Myometrial cell (primary cell): ENCODE measurements around a stretch of chr2.

GRCh38 chr2:120660731-120661149 lies 74.9 kb upstream of the GLI2 start:
- RAMPAGE, long total RNA: no peak

GRCh38 chr2:120734851-120735365 lies 760 bp upstream of the GLI2 start:
- RAMPAGE, long total RNA: no peak

- RAMPAGE, long total RNA: no peak
Measured at GRCh38 chr2:120737493-120738399, 2.1 kb downstream of the GLI2 start.

- RAMPAGE, long total RNA: no peak
Measured at GRCh38 chr2:120740352-120740781, 4.7 kb downstream of the GLI2 start.

DNA sequence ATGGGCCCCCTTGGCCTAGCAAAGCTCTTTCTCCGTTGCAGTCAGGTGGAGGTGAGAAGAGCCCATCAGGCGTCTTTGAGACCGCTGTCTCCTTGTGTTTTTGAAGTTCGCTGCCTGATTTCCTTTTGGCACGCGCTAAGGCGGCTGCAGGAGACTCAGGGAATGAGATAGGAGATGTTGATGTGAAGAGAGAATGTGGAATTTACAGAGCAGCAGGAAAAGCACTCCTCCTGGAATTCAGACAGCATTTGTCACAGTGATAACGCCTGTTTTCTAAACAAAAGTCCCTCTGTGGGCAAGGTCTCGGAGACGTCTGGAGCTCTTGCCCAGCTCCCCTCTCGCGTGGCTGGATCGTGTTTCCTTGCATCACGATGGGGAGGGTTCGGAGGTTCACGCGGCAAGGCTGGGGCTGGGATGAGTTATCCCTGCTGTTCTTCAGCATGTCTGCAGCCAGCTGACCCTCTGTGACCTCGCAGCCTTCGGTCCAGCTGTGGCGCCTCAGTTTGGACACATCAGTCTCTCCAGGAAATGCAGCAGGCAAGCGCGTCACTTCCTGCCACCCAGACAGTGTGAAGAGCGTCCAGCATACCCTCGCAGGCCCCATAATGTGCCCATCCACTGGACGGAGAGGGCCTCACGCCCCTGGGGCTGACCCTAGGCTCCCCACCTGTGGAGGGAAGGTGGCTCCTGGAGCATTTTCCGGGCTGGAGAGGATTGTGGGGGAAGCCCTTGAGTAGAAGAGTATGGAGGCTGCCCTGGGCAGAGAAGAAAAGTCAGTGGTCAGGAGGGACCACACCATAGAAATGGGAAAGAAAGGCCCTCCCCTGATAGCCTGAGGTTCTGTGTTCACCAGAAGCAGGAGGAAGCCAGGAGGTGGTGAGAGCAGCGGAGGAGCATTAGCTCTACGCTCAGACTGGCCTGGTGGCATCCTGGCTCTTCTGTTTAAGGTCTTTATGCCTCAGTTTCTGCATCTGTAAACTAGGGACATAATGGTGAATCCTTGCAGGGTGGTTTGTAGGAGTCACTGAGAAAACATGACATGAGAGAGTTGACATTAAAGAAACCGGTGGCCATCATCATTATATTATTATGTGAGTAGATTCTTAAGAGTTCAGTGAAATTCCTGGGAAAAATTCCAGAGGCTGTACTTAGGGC lies 30.4 kb downstream of the GLI2 start:
- RAMPAGE, long total RNA: no peak

DNA sequence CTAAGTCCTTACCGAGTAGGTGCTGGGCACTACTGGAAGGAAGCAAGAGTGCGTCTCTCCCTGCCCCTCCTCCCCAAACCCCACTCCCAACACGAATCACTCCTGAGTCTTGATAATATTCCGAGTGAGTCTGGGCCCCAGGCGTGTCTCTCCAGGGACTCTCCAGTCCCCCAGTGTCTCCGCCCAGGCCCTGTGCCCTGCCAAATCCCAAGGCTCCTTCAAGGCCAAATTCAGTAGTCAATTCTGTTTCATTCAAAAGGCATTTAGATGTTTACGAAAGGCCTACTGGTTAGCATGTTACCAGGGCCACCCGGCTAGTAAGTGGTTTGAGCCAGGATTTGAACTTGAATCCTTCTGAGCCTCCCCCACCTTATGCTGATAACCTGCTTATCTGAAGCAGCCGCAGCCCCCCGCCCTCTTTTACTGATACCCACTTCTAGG lies 82.9 kb downstream of the GLI2 start:
- RAMPAGE, long total RNA: no peak

DNA sequence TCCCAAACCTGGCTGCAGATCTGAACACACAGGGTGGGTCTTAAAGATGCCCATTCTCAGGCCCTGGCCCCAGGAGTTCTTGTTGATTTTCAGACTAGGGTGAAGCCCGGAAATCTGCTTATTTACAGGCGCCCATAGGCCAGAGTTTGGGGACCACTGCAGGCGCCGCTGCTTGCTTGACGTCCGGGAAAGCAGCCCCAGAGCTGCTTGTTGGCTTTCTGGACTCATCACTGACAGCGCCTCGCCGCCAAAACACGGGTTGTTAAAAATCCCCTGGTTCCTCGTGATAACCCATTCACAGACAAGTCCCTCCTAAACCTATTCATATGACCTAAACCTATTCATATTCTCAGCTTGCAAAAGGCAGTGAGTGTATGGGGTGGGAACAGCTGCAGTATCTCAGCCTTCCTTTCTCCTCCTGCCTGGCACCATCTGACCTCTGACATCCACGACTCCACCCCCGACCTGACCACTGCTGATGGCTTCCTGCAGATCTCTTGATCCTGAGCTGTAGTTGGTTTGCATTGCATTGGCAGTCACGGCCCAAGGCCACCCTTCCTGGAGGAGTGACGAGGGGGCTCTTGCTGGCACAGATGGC lies 198.4 kb downstream of the GLI2 start:
- RAMPAGE, long total RNA: no peak

GRCh38 chr2:120934737-120935746 lies 199.4 kb downstream of the GLI2 start:
- RAMPAGE, long total RNA: no peak

DNA sequence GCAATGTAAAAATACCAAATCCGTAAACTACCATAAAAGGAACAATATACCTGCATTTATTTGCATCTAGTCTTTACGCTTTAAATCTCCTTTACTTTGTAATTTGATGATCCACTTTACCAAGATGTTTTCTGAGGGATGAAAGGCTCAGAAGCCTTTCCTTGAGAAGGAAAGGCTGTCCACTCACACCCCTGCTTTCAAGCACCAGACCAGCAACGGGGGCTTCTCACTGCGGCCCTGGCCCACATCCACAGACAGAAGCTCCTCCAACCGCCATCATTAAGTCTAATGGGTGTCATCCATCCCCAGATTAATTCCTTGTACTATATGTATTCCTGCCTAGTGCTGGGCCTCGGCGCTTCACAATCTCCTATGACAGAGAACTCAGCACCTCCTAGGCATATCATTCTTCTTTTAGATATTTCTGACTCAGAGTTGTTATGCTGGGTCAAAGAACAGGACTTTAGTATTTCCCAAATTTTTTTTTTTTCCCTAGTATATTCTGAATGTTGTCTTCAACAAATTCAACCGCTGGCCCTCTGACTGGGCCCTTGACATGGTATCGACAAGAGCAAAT lies 83.1 kb upstream of the TFCP2L1 start:
- RAMPAGE, long total RNA: no peak

DNA sequence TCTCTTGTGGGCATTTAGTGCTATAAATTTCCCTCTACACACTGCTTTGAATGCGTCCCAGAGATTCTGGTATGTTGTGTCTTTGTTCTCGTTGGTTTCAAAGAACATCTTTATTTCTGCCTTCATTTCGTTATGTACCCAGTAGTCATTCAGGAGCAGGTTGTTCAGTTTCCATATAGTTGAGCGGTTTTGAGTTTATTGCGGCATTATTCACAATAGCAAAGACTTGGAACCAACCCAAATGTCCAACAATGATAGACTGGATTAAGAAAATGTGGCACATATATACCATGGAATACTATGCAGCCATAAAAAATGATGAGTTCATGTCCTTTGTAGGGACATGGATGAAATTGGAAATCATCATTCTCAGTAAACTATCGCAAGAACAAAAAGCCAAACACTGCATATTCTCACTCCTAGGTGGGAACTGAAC lies 154.5 kb upstream of the TFCP2L1 start:
- RAMPAGE, long total RNA: no peak

DNA sequence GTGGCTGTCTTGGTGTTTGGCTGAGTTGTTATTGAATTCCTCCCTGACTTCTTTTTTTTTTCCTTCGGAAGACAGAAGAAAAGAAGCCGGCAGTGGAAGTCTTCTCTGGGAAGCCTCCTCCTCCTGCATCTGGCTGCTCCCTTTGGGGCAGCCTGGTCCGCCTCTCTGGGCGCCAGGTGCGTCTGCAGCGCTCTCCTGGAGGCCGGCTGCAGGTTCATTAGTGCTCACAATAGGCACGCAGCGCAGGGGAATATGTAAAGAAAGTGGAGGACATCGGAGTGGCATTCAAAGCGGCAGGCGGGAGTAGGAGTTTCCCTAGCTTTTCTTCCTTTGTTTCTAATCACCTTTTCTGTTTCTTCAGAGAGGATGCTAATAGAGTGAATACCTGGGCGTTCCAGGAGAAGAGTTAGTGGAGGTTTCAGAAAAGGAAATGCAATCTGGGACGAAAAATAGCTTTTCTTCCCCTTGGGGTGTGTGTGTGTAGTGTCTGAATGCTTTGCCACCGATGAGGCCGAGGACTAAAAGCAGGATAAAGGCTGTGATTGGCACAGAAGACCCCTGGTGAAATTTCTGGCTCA lies 905.9 kb downstream of the TSN start:
- RAMPAGE, long total RNA: no peak

- RAMPAGE, long total RNA: no peak
Measured at GRCh38 chr2:127070602-127071117, 36.3 kb downstream of the BIN1 start.

- RAMPAGE, long total RNA: no peak
Measured at GRCh38 chr2:127105529-127106685, 1.0 kb downstream of the BIN1 start.

DNA sequence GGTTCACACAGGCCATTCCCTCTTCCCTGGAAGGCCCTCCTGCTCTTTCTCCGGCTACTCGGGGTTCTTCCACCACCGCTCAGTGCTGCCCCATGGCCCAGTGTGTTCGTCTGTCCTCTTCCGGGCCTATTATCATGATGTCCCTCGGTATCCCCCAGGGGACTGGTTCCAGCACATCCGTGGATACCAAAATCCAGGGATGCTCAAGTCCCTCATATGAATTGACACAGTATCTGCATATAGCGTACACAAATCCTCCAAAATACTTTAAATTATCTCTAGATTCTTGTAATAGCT lies 1.4 kb upstream of the BIN1 start:
- RAMPAGE, long total RNA: no peak

DNA sequence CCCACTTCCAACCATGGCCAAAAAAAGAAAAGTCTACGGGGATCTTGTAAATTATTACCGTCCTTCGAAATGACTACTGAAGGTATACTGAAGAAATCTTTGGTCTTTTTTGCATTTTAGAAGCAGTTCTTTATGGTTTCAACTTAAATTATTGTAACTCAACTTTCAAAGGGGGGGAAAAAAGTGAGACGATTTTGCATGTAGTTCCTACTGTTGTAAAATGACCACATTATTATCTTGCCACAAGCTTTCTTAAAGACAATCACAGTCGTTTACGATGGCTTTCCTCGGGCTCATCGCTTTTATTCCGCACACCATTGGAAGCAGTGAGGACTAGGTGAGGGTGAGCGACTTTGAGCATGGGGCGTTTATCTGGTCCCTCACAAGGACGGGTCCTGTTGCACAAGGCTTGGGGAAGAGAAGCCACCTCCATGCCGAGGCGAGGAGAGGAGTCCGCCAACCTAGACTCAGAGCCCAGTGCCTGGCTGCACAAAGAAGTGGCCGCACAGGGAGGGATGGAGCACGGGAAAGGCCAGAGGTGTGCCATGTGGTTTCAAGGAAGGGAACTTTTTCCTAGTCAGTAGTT lies 543 bp upstream of the CYP27C1 start:
- RAMPAGE, long total RNA: no peak

DNA sequence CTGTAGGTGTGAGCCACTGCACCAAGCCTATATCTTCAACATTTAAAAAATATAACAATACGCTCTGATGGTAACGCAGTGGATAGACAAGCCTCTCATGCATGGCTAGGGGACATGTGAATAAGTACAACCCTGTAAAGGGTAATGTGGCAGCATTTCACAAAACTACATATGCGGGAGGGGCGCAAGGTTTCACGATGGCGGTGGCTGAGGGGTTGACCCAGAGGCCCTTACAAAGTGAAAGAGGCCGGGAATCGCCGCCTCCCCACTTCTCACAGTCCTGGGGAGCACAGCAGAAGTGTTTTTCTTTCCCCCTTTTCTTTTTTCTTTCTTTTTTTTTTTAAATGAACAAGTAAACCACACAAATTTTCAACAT lies 26.8 kb upstream of the CYP27C1 start:
- RAMPAGE, long total RNA: no peak

DNA sequence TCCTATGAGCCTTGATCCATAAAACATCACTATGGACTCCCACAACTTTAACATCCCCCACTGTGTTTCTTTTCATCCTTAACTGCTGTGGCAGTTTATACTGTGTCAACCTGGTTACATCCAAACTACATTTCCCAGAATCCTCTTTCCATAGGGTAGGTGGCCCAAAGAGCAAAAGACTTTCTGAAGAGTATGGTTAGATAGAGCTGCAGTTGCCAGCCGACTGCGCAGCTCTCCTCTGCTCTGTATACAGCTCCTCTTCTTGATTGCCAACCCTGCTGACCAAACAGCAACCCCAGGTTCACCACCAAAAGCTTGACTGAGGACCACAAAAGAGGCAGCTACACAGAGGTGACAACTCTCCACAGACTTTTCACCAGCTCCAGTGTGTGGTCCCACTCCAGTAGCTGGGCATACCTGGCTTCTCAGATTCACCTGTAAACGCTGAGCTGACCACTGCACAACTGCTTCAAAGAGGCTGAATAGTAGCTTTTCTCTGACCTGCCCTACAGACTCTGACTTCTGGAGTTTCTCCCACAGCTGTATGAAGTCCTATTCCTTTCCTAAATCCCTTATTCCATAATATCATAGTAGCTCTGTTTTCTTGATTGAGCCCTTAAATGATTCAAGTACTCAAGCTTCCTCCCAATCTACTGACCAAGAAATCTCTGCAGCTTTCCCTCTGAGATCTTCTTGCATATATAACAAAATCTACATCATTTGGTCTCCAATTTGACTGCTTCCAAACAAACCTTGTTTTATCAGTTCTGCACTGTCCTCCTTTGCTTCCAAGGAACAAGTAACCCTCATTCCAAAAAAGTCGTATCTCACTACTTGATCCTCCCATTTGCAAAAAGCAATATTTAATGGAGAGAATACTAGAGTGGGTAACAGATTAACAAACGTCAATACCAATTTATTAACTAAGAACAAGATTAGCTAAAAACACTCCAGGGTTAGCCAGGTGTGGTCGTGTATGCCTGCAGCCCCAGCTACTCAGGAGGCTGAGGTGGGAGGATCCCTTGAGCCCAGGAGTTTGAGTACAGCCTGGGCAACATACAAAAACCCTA lies 22.1 kb downstream of the MAP3K2 start:
- RAMPAGE, long total RNA: no peak

GRCh38 chr2:127382475-127383317 lies 5.1 kb downstream of the MAP3K2 start:
- RAMPAGE, long total RNA: no peak

- RAMPAGE, long total RNA: no peak
Measured at GRCh38 chr2:127384231-127384703, 3.5 kb downstream of the MAP3K2 start.

- RAMPAGE, long total RNA: no peak
Measured at GRCh38 chr2:127386200-127386653, 1.5 kb downstream of the MAP3K2 start.